Renal cortical epithelial cell (primary cell): ENCODE measurements around a stretch of chr3.

DNA sequence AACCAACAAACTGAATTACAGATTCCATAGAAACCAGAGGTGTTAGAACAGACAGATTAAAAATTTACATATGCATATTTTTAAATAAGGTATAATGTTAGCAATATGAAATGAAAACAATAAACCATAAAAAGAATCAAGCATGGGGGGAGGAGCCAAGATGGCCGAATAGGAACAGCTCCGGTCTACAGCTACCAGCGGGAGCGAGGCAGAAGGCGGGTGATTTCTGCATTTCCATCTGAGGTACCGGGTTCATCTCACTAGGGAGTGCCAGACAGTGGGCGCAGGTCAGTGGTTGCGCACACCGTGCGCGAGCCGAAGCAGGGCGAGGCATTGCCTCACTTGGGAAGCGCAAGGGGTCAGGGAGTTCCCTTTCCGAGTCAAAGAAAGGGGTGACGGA is 117.1 kb upstream of the BCL6 start:
- RRBS = 89% methylated on average over 3 of the region's 16 CpGs

- RRBS = no CpG with 5 or more reads among the region's 6 CpGs
These were observed 169.0 kb upstream of the BCL6 start for GRCh38 chr3:187914280-187914743.

GRCh38 chr3:188051724-188052064 is 102.3 kb upstream of the LPP start:
- RRBS = no CpG with 5 or more reads among the region's 9 CpGs

- RRBS = no CpG with 5 or more reads among the region's 5 CpGs
These were observed 10.3 kb downstream of the LPP start for GRCh38 chr3:188164021-188164817.

DNA sequence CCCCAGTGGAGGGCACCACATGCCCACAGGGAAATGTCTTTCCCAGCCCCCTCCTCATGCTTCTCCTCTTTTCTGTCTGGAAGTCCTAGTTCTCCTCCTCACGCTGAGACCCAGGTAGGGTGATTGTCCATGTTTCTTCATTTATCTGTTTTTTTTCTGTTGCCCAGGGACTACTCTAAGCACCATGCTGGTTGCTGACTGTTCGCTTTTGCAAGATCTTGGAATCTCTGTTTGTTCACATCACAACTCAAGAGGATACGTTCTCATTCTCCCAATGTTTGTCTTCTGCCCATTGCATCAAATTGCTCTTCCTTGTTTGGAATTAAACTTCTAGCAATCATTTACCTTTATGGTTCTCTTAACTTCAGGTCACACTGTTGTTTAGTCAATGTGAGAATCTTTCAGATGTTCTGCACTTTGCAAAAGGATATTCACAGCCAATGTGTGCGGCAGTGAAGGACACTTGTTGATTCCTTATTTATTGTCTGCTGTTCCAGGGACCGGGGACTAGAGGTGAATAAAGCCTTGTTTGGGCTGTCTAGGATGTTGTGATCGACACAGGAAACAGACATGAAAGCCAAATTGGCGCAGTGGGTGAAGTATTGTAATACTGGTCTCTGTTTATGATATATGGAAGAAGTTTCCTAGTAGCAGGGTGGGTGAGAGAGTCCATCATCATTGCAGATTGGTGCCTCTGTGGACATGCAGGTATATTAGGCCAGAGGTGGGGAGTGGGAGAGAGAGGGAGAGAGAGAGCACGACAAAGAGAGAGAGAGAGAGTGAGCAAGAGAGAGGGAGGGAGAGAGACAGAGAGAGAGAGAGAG is 24.5 kb downstream of the LPP start:
- RRBS = no CpG with 5 or more reads among the region's 8 CpGs

DNA sequence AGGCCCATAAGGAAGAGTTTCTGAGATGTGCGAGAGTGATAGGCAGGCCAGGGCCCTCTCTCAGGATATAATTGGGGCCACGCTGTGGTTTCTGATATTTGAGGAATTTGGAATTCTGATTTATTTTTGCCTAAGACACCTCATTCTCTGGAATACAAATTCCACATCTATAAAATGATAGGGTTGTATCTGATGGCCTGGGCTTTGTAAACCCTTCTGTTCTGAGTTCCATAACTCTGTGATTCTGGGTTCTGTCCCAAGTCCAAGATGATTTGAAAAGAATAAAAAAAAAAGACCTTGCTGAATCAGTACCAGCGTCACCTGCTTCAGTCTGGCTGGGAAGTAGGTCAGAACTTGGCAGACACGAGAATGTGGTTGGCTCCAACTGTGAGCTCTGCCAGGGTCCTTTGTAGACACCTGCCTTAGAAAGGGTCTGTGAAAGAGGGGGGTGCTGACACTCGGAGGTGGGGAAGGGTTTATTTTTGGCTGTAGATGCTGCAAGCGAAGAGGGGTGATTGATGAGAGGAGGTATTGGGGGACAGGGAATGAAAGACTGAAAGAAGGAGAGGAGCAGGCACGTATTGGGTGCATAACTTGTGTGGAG is 35.5 kb downstream of the LPP start:
- RRBS = no CpG with 5 or more reads among the region's 7 CpGs

GRCh38 chr3:188231417-188231871 is 77.5 kb downstream of the LPP start:
- RRBS = no CpG with 5 or more reads among the region's 9 CpGs

DNA sequence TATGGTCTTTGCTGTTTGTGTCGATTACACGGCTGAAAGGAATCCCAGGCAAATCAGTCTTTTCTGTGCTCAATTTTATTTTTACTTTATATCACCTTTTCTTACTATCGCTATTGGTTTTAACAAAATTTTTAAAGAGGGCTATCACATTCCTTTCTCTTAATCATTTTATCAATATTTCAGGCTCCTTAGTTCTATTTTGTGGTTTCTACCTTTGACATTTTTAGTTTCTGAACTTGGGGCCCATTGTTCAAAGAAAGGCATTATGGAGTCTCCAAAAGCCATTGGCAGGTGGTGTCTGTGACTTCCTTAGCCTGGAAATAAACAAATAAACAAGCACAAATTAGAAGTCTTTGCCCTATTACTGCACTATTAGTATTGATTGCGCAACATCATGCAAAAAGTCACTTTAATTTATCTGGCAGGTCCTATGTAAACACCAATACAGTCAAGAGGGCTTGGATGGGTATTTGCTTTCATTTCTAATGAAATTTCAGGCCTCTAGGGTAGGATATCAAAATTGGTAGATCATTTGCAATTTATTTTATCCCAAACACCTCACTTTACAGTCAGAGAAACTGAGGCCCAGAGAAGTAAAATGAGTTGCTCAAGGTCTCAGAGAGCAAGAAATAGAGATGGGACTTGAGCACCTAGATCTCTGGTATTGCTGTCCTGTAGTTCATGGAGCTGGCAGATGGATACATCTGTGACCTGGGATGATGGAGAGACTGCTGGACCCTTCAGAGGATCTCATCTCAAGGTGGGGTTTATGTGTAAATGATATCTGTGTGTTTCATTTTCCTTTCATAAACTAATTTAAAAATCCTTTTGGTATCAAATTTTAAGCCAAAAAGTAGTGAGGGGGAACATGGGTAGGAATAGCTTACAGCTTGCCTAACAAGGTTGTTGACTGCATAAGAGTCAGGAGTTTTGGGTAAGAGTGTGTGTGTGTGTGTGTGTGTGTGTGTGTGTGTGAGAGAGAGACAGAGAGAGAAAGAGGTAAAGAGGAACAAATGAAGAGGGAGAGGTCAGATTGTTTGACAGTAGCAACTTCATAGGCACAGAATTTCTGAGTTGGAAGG is 85.8 kb downstream of the LPP start:
- RRBS = no CpG with 5 or more reads among the region's 4 CpGs

DNA sequence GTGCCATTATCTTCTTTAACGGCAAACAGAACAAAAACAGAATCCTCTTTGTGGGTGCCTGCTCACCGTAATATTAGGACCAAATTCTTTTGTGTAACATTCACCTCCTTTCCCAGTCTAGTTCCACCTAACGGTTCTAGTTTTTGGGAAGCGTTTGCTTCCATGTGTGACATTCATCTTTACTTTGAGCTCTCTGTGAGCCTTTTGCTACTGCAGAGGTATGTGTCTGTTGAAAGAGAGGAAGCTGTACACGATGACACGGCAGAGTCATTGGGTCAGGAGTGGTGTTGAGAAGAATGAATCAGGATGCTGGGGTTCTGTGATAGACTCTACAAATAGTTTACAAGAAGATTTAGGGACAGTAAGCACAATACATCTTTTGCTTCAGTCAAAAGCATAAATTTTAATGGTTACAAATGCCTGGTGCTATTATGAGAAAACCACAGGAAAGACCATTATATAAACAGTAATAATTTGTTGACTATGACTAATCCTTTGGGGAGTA is 118.4 kb downstream of the LPP start:
- RRBS = no CpG with 5 or more reads among the region's 6 CpGs

- RRBS = no CpG with 5 or more reads among the region's 8 CpGs
These were observed 305.6 kb upstream of the TPRG1 start for GRCh38 chr3:188866137-188866574.

- RRBS = no CpG with 5 or more reads among the region's 6 CpGs
These were observed 270.6 kb upstream of the TPRG1 start for GRCh38 chr3:188901123-188901622.

DNA sequence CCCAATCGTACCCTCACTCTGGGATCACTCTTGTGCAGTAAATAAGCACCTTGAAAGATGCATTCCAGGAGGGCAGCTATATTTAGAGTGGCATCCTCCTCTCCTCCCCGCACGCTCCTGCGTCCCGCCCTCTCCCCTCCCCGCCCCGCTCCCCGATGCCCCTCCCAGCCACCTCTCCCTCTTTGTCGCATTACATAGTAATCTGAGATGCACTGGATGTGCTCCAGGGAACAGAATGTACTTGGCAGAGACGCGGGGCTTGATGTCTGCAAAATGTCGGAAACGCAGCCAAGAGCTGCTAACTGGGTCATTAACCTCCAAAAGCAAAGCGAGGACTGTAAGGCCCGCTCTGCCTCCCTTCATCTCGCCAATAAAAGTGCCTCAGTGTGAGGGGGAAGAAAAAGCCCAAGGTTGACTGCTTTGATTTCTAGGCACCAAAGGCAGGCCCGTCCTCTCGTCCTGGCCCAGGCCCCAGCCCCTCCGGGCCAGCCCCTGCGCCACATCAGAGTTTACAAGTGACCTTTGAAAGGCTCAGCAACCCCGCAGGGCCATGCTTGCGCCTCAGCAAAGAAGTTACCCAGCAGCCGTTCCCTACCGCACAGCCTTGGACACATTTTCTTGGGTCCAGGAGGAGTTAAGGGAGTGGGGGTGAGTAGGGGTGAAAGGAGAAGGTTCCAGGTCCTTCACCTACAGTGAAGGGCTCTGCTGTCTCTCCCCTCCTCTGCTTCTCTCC is 223.7 kb upstream of the TPRG1 start:
- RRBS = no CpG with 5 or more reads among the region's 24 CpGs

DNA sequence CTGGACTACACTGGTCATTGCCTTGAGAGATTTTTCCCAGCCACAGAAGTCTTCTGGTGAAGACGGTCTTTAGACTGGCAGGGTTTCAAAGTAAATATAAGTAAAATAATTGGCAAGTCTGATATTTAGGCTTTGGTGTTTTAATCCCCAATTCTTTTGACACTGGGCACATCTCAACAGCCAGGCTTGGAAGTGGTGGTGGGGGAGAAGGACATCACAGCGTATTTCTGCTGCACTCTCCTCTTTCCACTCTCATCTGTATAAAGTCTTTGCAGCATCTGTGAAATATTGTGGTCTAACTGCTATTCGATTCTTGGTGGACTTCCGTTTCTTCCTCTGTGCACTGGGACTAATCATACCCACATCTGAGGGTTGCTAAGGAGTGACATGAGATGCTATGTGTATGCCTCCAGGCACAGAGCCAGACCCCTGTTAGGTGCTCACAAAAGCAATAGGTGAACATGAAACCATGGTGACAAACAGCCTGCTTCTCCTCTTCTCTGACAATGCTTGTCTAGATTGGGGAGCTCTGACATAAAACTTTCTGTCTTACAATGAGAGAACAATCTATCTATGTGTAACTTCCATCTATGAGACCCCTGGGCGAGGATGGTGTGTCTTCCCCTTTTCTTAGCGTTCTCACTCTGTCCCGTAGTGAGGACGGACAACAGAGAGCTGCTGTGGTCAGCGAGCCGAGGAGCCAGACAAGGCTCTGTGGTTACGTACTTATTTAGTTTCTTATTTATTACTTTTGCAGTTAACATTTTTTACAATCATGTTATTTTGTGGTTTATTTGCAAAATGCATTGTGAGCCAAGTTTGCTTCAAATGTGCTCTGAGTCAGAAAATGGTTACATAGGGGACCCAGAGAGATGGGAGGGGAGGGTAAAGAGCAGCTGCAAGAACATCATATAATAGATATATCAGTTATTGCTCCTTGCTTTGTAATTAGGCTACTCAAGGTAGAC is 196.8 kb upstream of the TPRG1 start:
- RRBS = no CpG with 5 or more reads among the region's 11 CpGs

GRCh38 chr3:189119989-189120504 is 51.7 kb upstream of the TPRG1 start:
- RRBS = no CpG with 5 or more reads among the region's 2 CpGs

DNA sequence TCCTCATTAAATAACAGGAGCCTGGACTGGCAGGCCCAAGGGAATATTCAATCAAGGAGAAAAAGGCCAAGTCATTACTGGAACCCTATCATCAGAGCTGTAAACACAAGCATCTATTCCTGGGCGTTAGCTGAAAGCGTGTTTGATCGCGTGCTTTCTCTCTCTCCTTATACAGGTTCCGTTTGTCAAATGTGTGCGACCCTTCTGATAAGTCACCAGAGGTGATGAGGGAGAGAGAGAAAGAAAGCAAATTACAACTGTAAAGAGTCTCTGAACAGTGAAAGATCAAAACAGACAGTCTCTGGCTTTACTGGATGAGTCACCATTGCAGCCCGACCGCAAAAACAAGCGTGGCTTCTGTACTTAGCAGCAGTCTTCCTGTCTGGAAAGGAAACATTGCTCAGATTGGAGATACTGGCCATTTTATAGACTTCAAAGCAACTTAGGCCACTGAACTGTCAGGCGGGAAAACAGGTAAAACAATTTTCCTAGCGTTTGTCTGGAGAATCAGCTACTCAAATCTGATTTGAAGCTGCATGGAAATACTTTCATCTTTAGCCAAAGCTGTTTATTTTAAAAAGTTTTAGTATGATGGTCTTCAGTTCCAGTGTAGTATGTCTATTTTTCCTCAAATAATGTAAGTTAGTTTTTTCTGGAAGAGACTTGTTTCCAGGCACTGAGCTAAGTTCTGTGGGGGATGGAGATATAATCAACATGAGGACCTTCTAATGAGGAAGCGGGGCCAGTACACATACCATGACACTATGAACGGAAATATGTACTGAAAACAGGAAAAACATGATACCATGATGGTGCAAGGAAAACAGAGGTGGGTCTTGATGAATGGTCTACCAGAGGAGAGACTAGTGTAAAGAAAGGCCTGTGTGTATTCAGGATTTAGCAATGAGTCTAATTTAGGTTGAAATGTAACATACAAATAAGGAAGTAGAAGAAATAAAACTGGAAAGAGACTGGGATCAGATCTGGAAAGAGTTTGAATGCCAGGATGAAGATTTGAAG is 39.2 kb upstream of the TPRG1 start:
- RRBS = no CpG with 5 or more reads among the region's 13 CpGs

DNA sequence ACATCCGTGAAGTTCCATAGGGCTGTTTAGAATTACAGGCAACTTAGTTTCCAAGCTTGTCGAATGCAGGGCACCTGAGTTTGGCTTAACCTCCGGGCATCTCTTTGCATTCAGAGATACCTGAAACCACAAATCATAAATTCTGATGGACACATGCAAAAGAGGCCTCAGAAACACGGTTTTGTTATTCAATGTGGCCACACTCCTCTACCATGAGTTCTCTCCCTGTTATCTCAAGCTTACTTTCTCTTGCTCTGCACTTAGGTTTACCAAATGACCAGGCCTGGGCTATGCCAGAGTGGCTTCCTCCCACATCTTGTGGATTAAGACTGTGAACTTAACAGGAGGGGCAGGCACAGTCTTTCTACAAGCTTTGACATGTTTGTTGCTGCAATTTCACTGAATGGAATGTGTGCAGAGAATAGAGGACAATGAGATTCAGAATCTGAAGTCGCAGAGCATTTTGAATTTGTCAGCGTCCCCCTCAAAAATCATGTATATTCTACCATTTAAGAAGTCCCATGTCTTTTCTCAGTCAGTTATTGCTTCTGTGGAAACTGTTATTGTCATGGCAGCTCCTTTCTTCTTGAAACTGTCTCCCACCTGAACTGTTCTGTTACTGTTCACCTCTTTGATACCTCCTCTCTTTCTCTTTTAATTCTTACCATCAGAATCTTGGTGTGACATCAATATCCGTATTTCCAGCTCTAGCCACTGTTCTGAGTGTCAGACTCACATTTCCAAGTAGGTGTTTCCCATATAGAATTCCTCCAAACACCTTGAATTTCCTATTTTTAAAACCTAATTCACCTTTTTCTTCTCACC is 137.9 kb downstream of the TPRG1 start:
- RRBS = no CpG with 5 or more reads among the region's 7 CpGs

GRCh38 chr3:189937242-189938015 is 183.3 kb downstream of the P3H2 start:
- RRBS = no CpG with 5 or more reads among the region's 5 CpGs

DNA sequence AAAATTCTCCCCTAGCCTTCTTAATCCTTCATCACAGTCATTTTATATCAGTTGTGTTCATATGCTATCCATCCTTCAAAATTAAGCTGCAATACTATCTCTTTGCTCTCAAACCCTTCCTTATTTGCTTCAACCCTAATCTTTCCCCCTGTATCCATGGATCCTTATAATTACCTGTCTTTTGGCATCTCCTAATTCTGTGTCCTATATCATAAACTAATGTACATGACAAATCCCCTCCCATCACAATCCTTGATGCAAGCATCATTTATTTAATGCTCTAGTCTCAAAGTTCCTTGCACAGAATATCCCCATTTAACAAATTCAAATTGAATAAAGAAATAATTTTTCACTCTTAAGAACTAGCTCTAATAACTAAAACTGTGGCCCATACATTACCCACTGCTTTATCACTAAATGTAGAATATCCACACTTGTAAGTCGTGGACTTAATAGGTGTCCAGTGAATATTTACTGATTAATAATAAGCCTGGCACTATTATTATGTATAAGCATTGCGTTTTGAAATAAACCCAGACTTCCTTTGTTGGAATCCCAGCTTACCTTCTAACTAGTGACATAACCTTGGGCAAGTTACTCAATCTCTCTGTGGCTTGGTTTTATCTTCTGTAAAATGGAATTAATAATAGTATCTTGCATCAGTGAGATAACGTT is 58.5 kb downstream of the P3H2 start:
- RRBS = no CpG with 5 or more reads among the region's 3 CpGs

GRCh38 chr3:190109089-190109804 is 11.4 kb downstream of the P3H2 start:
- RRBS = no CpG with 5 or more reads among the region's 4 CpGs

GRCh38 chr3:190121431-190121827 is 732 bp upstream of the P3H2 start:
- RRBS = no CpG with 5 or more reads among the region's 11 CpGs